ENCODE results near the genes HPSE2, SFXN3, KAZALD1 and FGF8.

DNA sequence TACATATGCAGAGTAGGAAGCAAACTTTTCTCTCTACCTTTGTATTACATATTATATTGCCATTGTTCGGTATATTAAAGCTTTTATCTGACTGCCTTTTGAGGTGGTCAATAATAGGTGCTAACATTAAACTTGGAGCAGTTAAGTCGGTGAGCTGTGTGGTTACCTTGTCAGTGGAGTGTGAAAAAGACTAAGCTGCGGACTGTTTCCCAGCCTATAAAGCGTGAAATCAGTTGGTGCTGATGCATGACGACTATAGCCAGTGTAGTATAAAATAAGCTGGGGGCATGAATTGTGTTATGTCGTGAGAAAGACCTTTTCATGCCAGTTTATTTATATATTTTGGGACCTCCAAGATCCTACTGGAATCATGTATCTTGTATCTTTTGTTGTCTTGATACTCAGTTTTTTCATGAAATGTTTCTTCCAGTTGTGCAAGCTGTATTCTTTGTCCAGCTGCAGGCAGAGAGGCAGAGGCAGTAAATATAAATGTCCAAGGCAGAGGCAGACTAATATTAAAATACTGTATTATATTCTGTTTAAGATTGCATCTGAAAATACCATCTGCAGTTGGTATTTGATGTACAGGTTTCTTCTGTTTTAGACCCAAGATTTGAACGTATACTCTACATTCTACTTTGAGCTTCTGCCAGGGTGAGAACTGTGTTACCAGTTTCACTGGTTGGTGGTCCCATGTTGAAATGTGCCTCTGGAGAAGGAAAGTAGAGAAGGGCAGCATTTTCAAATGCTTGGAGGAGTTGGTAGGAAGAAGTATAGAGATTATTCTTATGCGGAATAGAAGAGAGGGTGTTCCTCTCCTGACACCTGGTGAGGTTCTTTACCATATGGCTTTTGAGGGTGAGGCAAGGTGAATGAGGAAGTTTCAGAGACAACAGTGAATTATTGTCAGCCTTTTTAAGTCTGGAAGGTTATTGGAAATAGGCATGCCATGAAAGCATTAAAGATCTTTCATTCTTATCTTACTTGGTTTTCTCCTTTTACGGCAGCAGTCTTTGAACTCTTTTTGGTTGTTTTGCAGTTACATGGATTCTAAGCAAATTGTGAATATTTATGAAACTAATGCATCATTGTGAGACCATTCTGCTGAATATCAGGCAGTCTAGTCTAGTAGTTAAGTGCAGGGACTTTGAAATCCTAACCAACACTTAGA is 34.1 kb downstream of the R3HCC1L start:
- RRBS: no CpG with 5 or more reads among the region's 9 CpGs

GRCh38 chr10:98467498-98467888 is 20.8 kb upstream of the HPS1 start:
- RRBS: 2% methylated on average over 6 of the region's 16 CpGs

GRCh38 chr10:99225682-99226178 is 9.9 kb downstream of the HPSE2 start:
- RRBS: no CpG with 5 or more reads among the region's 1 CpG

- RRBS: no CpG with 5 or more reads among the region's 27 CpGs
Observed at GRCh38 chr10:99235379-99236332, at the start of gene HPSE2. TSS of gene HPSE2 (minus strand) at chr10:99235852.

DNA sequence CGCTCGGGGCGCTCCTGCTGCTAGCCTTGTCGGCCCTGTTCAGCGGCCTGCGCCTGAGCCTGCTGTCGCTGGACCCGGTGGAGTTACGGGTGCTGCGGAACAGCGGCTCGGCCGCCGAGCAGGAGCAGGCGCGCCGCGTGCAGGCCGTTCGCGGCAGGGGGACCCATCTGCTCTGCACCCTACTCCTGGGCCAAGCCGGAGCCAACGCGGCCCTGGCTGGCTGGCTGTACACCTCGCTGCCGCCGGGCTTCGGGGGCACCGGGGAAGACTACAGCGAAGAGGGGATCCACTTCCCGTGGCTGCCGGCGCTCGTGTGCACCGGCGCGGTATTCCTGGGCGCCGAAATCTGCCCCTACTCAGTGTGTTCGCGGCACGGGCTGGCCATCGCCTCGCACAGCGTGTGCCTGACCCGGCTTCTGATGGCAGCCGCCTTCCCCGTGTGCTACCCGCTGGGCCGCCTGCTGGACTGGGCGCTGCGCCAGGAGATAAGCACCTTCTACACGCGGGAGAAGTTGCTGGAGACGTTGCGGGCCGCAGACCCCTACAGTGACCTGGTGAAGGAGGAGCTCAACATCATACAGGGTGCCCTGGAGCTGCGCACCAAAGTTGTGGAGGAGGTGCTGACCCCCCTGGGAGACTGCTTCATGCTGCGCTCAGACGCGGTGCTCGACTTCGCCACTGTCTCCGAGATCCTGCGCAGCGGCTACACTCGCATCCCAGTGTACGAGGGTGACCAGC is 1.1 kb downstream of the CNNM1 start:
- RRBS: 3% methylated on average over 22 of the region's 68 CpGs

DNA sequence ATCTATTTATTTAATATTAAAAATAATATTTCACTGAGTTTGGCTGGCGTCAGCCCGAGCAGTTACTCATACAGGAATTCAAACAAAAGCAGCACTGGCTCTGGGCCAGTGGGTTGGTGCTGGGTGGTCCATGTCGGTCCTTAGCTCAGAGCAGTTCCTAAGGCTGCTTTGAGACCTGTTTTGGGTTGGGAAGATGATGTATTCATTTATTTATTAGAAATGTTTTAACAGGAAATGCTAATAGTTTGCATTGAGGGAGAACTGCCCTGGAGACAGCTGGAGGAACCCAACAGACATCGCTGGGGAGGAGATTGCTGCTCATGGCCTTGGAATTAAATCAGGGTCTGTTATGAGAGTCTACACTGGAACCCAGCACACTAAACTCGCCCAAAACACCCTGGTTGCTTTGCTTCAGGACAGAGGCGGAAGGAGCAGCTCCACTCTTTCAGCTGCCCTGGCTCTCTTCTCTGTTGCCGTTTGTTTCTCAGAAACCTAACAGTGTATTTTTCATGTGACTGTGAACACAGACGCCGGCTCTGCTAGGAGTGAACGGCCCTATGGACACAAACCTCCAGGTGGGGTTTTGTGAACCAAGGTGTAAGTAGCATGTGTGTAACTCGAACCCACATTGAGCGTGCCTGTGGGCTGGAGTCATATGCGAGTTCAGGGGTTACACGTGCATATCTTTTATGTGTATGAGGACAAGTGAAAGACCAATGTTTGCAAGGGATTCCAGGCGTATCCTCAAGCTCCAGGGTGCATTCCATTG is 36.5 kb upstream of the GOT1 start:
- RRBS: no CpG with 5 or more reads among the region's 15 CpGs

DNA sequence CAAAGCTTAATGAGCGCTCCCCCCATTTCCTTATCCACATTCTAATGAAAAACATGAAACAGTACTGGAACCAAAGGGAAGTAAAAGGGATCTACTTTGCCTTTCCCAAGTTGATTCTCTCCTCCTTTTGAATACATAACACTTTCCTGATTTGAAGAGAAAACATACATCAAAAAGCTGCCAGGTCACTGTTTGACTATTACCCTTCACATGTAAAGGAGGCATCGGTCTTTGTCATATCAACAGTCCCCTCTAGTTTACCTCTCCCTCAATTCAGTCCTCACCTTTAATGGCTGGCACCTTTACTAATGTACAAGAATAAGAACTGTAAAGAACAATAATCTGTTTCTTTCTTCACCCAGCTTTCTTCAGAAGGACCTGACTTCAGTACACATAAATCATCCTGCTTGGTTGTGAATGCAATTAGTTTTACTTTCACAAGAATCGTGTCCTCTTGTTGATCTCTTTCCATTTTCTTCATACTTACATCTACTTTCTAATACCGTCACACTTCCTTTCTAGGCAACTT is 1.4 kb downstream of the SLC25A28 start:
- RRBS: no CpG with 5 or more reads among the region's 4 CpGs

DNA sequence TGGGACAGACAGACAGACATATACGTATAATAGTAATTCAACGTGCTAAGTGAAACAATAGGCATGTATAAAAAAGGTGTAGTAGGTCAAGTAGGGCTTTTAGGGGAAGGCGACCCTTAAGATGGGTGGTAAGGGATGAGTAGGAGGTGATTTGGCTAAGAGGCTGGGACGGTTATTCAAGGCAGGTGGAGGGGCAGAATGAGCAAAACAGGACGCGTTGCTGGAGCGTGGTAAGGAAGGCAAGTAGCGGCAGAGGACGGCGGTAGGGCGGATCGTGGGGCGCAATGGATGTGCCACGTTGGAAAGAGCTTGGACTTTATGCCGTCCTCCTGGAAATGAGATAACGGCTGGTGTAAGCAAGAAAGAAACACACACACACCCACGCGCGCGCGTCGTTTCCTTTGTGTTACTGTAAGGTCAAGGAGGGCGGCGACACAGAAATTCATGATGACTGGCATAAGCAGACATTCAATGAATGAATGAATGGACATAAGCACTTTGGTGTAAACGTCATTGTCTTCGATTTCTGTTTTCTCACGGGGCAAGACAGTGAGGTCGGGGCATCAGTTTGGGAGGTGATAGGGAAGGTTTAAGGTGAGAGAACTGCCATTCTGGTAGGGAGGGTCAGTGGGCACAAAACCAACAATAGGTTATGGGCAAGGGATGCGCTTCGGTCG is 725 bp upstream of the ENTPD7 start:
- RRBS: no CpG with 5 or more reads among the region's 31 CpGs

- RRBS: no CpG with 5 or more reads among the region's 4 CpGs
Observed at GRCh38 chr10:99779048-99779708, 3.3 kb upstream of the ABCC2 start.

DNA sequence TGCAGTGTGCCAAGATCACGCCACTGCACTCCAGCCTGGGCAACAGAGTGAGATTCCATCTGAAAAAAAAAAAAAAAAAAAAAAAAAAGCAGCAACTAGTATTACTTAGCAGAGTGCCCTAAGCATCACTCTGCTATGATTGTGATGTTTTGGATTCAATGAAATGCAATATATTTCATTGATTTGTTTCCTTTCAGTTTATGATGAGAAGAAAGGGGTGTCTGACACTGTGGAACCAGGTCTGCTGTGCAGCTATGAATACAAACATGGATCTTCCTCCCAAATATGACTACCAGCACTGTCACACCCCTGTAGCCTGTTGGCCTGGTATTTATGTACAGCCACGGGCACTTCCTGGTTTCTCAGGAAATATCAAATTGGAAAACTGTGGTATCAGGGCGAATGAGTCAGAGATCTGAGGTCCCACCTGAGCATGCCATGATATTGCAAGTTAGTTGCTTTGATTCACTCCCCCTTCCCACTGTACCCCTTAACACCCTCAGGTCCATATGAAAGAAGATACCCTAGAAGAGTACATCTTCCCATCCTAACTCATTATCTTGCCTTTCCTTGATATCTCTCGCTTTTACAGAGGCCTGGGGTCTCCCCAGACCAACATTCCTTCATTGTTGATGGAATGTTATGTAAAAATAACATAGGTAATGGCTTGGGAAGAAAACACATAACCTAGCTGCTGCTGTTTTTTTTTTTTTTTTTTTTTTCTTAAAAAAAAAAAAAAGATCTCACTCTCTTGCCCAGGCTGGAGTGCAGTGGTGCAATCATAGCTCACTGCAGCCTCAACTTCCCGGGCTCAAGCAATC is 87.7 kb downstream of the DNMBP start:
- RRBS: no CpG with 5 or more reads among the region's 5 CpGs

GRCh38 chr10:100362177-100363015 is 15.4 kb downstream of the SCD start:
- RRBS: no CpG with 5 or more reads among the region's 7 CpGs

DNA sequence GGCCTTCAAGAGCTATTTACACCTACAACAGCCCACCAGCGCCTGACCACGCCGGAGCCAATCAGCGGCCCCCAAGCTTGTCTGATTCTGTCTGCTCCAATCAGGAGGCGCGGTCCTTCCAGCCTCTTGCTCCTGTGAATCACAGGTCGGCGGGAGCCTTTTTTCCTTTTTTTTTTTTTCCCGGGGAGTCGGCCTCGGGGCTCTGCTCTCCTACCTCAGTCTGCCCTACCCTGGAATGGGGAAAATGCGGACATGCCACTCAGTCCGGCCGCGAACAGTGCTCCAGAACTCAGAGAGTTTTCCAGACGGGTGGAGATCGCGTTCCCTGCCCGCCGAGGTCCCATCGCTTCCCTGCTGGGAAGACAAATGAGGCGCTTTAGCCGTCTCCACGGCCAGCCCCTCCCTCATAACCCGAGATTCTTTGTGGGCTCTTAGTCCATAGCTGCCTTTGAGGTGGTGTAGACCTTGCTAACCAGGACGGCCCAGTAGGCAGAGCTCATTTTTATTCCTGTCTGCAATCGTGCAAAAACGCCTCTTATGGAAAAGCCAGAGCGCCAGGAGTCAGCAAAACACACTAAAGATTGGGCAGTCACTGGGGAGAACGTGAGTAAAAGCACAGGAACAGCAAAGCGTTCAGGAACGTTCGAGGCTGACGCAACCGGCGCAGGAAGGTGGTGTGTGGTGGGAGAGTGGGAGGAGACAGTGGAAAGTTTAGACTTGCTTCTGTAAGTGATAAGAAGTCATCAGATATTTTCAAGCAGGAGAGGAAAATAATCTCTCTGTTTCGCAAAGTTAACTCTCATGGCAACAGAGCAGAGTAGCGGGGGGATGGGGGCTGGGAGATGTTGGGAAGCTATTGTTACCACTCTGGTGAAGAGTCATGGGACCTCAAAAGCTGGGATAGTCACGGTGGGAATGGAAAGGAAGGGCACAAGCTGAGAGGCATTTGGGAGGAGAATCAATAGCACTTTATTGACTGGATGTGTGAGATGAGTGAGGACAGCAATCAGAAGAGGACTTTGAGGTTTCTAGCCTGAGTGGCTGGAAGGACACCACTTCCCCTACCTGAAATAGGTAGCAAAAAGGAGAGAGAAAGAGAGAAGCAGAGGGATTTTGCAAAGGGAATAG is 26.7 kb downstream of the SCD start:
- RRBS: 1% methylated on average over 9 of the region's 39 CpGs

DNA sequence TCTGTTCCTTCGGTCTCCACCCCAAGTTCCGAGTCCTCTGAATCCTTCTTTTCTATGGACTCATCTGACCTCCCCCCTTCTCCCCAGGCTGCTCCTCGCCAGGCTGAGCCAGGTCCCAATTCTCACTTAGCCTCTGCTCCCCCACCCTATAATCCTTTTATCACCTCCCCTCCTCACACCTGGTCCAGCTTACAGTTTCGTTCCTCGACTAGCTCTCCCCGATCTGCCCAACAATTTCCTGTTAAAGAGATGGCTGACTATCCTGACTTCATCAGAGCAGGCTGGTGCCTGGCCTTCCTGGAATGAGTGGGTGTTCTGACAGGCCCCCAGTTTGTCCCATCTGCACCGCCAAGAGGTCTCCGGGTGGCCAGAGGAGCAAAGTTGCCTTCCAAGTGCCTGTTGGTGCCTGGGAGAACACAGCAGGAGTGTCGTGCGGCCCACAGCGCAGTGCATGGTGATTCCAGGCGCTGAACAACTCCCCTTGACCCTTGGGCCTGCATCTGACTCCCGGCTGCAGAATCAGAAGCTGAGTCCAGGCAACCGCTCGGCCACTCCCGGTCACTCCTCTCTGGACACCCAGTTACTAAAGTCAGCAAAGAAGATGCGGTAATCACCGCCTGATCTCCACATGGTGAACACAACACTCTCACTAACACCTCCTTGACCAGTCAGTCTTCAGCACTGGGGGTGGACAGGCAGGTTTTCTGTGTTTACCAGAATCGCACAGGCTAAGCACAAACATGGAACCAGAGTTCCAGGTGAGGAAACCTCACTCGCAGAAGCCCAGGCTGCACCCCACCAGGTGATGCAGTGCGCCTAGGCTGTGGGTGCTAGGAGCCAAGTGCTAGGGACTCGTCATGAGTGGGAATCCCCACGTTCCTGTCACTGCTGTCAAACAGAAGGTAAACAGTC is 35.4 kb downstream of the SCD start:
- RRBS: 97% methylated on average over 4 of the region's 23 CpGs

DNA sequence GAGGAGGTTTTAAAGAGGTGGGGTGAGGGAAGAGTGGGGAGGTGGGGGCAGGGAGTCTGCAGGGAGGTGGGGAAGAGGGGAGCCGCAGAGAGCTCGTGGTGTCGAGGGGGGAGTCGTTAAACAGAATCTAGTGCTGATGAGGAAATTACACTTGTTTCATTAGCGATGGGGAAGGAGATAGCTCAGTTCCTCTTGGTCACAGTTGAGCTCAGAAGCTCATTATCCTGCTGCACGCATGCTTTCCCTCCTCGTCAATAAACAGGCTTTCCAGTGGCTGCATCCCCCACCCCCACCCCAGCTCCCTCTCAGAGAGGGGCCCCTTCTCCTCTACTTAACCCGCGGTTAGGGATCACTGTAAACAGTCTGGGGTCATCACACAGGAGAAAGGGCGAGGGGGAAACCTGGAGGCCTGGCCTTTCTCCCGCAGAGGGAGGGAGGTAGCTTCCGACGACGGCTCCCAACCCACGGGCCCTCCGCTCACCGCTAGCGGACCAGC is 80.6 kb downstream of the PAX2 start:
- RRBS: no CpG with 5 or more reads among the region's 18 CpGs

DNA sequence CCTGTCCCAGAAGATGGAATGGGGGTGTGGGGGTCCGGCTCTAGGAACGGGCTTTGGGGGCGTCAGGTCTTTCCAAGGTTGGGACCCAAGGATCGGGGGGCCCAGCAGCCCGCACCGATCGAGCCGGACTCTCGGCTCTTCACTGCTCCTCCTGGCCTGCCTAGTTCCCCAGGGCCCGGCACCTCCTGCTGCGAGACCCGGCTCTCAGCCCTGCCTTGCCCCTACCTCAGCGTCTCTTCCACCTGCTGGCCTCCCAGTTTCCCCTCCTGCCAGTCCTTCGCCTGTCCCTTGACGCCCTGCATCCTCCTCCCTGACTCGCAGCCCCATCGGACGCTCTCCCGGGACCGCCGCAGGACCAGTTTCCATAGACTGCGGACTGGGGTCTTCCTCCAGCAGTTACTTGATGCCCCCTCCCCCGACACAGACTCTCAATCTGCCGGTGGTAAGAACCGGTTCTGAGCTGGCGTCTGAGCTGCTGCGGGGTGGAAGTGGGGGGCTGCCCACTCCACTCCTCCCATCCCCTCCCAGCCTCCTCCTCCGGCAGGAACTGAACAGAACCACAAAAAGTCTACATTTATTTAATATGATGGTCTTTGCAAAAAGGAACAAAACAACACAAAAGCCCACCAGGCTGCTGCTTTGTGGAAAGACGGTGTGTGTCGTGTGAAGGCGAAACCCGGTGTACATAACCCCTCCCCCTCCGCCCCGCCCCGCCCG is 83.0 kb downstream of the PAX2 start:
- RRBS: 4% methylated on average over 20 of the region's 36 CpGs

- RRBS: 3% methylated on average over 19 of the region's 38 CpGs
Observed at GRCh38 chr10:100969737-100970469, 599 bp downstream of the SEMA4G start.

DNA sequence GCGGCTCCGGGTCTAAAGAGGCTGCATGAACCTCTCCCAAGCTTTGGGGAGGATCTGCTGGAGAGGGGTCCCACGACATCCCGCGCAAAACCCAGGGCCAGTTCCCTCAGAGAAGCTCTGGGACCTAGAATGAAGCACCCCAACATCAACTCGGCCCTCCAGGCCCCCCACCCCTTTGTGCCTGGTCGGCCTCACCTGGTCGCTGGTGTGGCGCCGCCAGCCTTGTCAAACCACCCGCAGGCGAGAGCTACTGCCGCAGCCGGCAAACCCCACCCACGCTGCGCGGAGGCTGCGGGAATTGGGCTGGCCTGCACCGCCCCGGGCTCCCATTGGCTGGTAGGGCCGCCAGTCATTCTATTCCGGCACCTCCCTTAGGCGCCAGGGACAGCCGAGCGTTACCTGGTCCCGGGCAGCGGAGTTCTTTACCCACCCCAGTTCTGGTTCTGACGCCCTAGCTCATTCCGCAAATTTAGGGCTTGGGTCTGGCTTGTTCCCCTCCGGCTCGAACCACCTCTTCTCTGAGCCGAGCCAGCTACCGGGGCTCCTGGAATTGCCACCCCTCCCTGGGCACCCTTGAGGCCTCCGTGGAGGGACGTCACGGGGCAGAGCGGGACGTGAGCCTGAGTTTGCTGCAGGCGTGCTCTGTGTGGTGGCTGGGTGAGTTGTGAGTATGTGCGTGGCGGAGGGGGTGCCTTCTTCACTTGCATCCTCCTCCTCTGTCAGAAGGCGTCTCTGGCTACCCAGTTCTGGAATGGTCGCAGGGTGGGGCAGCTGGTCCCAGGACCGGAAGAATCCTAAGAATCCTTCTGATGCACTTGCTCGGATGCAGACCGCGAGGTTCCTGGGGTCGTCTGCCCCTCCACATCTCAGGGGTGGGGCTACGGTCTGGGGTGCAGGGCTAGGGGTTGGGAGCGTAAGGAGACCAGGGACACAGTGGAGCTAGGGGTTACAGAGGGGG is at the start of gene SFXN3:
SFXN3 (plus strand) TSS at position 357 of the 958 bp plus-strand sequence.
- RRBS: 2% methylated on average over 20 of the region's 50 CpGs

- RRBS: 9% methylated on average over 51 of the region's 85 CpGs
Observed at GRCh38 chr10:101061061-101062171, at the start of gene KAZALD1. TSS of gene KAZALD1 (plus strand) at chr10:101061989.

- RRBS: 1% methylated on average over 19 of the region's 44 CpGs
Observed at GRCh38 chr10:101067349-101068319, 5.8 kb downstream of the KAZALD1 start.

DNA sequence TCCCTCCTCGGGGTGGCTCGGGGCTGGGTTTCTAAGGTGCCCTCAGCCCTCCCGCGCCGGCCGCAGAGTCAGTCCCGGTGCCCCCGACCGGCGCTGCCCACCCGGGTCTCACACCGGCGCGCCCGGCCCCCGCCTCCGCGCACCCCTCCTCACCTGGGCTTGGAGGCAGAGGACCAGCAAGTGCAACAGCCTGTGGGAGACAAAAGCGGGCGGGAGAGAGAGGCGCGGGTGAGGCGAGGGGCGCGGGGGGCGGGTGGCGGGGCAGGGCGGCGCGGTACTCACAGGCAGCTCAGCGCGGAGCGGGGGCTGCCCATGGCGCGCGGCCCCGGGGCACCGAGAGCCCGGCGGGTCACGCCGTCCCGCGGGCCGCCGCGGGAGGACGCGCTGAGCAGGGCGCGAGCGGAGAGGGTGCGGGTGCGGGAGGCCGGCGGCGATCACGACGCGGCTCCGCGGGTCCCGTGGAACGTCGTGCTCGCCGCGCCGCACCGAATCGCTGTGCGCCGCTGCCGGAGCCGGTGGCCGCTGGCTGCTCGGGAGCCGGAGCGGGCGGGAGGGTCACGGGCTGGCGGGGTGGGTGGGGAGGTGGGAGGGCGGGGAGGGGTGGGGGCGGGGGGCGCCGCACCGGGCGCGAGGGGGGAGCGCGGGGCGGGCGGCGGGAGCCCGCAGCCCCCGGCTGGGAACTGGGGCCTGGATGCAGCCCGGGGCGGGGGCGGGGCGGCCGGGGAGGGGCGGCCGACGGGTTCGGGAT is at the start of gene FGF8:
FGF8 (minus strand) TSS at position 528 of the 748 bp plus-strand sequence.
- RRBS: 1% methylated on average over 51 of the region's 105 CpGs